Airway epithelial cell (primary cell): ENCODE data around the gene NT5DC4.

DNA sequence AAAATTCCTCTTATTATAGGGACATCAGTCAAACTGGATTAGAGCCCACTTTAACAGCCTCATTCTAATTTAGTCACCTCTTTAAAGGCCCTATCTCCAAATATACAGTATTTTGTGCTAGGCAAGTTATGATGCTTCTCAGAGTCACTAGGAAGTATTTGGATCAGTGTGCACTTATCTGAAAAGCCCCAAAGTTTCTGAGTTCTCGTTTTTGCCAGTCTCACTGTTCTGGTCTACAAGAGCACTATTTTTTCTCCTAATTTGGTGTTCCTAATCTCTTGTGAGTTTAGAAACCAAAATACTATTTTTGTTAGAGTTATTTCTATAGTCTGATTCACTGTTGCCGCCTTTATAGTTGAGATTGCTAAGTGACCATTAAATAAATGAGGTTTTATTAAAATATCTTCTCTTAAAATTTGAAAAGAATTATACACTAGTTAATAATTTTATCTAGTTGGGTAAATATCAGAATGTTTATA, 29.2 kb downstream of the ZC3H6 start:
- RAMPAGE, long total RNA, result no peak

GRCh38 chr2:112624197-112624817, 21.4 kb upstream of the SLC20A1 start:
- RAMPAGE, long total RNA, result no peak

DNA sequence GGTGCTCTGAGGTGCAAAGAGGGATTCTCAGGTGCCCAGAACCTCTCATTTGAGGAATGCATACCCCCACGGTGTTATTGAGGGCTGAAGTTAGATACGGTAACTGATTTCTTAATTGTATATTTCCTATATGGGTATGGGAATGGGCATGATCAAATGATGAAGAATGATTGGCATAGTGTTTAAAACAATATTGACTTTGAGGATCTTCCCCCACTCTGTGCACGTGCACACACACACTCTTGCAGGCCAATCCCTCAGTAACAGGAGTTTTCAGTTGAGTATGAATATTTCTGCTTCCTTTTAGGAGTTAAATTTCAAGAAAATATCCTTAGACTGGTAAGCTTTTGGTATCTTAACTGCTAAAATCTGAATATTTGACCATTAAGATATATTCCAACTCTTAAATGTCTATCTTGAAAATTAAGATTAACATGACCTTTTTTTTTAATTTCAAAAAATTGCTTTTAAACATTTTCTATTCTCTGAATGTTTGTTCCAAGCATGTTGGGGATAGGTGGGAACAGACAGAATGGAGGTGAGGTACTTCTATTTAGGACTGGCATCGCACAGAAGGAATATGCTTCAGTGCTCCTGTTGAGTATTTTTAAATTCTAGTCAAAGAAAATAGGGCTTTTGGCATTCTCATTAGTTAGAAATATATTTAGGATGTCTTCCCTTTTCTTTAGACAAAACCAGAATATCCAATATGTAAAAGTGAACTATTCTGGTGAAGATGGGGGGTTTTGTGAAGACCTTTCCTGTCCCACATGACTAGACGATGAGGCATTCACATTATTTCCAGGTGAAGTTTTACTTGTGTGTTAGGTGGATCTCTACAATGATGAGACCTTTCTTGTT, 3.6 kb downstream of the SLC20A1 start:
- RAMPAGE, long total RNA, result no peak

GRCh38 chr2:112662770-112663987, 17.4 kb downstream of the SLC20A1 start:
- RAMPAGE, long total RNA, result no peak

GRCh38 chr2:112720605-112721240, at the start of gene NT5DC4:
TSS of gene NT5DC4 (plus strand) at chr2:112721020.
- RAMPAGE, long total RNA, result no peak

GRCh38 chr2:112832014-112833203, 4.2 kb downstream of the IL1B start:
- RAMPAGE, long total RNA, result no peak

DNA sequence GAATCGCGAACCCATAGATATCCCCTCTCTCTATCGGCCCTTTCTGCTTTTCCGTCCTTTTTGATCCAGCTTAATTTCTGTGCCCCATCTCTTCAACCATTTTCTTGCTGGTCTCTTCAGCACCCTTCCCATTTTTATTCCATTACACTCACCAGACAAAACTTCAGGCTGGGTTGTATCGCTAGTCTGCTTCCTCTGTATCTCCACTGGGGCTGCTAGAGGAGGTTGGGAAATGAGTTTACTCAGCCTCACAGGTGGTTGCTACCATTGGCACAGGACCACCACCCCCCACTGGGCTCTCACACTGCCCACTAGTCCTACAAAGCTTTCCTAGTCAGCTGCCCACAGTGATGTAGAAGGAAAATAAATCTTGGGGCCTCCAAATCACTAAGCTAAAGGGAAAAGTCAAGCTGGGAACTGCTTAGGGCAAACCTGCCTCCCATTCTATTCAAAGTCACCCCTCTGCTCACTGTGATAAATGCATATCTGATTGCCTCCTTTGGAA, 12.2 kb upstream of the IL1B start:
- RAMPAGE, long total RNA, result no peak

DNA sequence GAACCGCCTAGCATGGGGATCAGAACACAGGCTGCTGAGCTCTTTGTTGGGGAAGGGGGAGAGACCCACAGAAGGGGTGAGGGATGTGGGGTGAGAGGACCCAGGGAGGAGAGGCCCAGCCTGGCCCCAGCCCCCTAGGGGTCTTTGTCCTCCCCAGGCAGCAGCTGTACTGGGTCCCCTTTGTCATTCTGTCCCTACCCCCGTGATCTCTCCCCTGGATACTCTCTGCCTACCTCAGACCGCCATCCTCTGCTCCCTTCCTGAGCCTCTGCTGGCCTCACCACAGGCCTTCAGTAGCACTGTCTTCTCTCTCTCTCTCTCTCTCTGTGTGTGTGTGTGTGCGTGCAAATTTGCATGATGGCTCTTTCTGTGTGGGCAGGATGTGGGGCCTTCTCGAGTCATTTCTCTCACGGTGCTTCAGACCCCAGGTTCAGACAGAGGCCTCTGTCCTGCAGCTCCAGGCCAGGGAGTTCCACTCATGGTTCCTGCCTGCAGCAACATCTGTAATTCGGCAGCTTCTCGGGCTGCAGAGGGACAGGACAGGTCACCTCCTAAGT, 1.3 kb downstream of the PSD4 start:
- RAMPAGE, long total RNA, result no peak

DNA sequence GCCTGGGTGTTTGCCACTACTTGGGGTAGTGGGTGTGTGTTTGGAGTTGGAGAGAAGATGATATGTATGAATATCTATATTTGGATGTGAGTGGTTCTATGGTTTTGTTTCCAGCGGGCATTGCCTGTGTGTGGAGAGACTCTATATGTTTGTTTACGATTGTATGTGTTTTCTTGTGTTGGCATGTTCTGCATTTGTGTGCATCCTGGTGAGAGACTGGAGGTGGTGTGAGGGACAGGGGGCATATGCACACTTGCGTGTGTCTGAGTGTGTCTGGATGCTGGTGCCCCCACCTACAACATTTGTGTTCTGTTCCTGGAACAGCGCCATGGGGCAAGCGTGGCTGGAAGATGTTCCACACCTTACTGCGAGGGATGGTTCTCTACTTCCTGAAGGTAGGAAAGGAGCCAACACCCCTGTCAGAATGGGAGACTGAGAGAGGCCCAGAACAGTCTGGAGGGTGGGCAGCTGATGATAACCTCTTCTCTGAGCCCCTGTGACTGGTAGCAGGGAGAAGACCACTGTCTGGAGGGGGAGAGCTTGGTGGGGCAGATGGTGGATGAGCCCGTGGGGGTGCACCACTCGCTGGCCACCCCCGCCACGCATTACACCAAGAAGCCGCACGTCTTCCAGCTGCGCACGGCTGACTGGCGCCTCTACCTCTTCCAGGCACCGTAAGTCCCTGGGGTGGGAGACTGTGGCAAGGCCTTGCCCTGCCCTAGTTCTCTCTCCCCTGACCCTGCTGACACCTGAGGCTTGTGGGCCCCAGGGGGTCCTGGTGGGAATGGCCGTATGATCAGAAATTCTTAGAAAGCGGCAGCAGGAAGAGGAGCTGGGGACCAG, 23.7 kb downstream of the PSD4 start:
- RAMPAGE, long total RNA, result no peak

- RAMPAGE, long total RNA, result no peak
Measured at GRCh38 chr2:113263400-113263803, 15.3 kb downstream of the PAX8 start.

DNA sequence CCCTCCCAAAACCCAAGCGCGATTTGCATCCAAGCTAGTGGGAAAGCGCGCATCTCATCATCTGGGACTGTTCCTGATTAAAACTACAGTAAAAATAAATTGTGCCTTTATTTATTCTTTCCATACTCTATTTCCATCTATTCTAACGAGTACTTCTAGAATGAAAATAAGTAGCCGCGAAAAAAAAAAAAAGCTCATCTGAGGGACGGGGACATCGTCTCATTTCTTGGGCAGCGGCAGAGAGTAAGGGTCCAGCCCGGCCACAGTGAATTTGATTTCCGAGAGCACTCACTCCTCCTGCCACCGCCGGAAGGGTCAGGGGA, 2.3 kb downstream of the PAX8 start:
- RAMPAGE, long total RNA, result no peak

- RAMPAGE, long total RNA, result no peak
Measured at GRCh38 chr2:113541032-113541701, 42.7 kb downstream of the FOXD4L1 start.

- RAMPAGE, long total RNA, result no peak
Measured at GRCh38 chr2:113541702-113542507, 43.4 kb downstream of the FOXD4L1 start.

DNA sequence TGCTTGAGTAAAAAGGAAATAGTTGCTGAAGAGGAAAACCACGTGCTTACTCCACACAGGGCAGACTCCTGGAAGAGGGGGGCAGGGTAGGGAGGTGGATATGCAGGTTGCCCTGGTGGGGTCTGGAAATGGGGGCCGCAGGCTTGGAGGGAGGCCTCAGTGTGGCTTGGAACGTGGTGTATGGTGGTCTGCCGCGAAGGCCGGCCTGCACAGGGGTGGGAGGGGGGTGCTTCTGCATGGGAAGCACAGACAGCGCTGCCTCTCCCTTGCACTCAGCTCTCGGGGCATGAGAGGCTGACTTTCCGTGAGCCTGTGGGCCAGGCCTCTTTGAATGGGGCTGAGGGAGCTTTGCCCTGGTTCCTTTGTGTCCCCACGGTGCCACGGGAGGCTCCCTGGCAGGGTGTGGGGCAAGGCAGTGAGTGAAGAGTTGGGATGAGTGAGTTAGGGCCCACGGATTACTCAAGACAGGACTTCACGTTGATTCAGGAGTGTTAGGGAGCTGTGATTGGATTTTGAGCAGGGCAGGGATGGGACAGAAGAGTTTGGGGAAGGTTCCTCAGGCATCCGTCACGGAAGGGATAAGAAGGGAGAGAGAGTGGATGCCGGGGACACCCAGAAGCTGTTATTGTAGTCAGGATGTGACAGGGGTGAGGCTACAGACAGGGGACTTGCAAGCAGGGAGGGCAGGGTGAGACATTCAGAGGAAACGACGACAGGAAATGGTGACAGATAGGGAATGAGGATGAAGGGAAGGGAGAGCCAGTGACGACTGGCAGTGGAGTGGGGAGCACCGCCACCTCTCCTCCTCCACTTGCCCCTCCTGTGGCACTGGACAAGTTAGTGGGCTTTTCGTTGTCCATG, 35.4 kb upstream of the RABL2A start:
- RAMPAGE, long total RNA, result no peak

- RAMPAGE, long total RNA, result no peak
Measured at GRCh38 chr2:113703208-113704597, 52.7 kb downstream of the SLC35F5 start.

DNA sequence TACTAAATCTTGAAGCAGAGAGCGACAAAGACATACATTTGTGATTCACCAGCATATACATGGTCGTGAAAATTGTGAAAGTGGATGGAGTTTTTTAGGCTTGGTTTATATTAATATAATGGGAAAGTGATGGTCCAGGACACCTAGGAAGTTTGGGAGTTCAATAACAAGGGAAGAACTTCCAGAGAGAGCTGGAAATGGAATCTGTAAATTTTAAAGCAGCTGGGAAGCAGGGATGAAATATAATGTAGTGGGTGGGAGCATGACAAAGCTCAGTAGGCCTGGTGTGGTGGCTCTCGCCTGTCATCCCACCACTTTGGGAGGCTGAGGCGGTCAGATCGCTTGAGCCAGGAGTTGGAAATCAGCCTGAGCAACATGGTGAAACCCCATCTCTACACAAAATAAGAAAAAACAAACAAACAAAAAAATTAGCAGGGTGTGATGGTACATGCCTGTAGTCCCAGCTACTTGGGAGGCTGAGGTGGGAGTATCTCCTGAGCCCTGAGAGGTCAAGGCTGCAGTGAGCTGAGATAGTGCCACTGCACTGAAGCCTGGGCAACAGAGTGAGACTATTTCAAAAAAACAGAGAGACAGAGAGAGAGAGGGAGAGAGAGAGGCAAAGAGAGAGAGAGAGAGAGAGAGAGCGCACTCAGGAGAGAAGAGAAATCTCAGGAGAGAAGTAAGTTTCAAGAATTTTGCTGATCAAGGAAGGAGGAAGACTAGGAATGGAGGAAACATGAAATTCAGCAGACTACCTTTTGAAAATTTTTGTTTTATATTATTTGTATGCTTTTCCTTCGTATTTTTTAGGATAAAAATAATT, 745.2 kb downstream of the DPP10 start:
- RAMPAGE, long total RNA, result no peak

GRCh38 chr2:117012272-117012562, 802.3 kb upstream of the DDX18 start:
- RAMPAGE, long total RNA, result no peak

DNA sequence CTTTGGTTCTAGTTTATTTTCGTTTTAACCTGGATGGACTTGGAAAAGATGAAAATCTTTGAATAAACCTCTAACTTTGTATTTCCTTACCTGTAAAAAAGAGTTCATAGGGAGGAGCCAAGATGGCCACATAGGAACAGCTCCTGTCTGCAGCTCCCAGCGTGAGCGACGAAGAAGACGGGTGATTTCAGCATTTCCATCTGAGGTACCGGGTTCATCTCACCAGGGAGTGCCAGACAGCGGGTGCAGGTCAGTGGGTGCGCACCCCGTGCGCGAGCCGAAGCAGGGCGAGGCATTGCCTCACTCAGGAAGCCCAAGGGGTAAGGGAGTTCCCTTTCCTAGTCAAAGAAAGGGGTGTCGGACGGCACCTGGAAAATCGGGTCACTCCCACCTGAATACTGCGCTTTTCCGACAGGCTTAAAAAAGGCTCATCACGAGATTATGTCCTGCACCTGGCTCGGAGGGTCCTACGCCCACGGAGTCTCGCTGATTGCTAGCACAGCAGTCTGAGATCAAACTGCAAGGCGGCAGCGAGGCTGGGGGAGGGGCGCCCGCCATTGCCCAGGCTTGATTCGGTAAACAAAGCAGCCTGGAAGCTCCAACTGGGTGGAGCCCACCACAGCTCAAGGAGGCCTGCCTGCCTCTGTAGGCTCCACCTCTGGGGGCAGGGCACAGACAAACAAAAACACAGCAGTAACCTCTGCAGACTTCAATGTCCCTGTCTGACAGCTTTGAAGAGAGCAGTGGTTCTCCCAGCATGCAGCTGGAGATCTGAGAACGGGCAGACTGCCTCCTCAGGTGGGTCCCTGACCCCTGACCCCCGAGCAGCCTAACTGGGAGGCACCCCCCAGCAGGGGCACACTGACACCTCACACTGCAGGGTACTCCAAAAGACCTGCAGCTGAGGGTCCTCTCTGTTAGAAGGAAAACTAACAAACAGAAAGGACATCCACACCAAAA, 191.1 kb upstream of the DDX18 start:
- RAMPAGE, long total RNA, result no peak

DNA sequence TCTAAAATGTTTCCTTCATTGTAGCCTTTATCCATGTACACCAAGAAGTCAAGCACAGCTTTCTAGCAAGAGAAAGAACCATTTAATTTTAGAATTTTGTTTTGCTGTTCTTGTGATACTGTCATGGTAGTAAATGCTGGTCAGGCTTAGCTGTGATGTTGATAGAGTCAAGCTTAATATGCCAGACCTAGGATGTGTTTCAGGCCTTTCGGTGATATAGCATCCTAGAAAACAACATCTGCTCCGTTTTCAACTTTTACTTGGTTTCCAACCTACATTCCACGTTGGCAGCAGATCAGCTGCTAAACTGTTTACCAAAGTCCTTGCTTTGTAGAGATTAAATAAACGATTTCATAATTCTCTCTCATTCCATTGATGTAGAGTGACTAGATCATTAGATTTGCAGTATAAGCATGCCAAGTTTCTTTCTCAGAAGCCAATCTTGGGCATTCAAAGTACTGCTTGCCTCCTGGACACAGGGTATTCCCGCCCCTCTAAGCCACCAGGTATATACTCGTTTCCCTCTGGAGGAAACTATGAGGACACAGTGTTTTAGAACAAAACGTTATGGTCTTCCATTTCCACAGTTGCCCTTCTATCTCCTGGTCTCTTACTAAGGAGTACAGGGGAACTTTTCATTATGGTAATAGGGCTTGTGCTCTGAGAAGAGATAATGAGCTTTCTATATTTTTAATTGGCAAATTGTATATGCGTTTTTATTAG, 10.6 kb upstream of the INSIG2 start:
- RAMPAGE, long total RNA, result no peak

- RAMPAGE, long total RNA, result no peak
Measured at GRCh38 chr2:118112524-118113030, 24.3 kb downstream of the INSIG2 start.